LHCN-M2 (cell line): ENCODE measurements around the gene GABARAPL1.

GRCh38 chr12:7921001-7921647 is 14.9 kb downstream of the SLC2A3 start:
- RAMPAGE, long total RNA: no peak

DNA sequence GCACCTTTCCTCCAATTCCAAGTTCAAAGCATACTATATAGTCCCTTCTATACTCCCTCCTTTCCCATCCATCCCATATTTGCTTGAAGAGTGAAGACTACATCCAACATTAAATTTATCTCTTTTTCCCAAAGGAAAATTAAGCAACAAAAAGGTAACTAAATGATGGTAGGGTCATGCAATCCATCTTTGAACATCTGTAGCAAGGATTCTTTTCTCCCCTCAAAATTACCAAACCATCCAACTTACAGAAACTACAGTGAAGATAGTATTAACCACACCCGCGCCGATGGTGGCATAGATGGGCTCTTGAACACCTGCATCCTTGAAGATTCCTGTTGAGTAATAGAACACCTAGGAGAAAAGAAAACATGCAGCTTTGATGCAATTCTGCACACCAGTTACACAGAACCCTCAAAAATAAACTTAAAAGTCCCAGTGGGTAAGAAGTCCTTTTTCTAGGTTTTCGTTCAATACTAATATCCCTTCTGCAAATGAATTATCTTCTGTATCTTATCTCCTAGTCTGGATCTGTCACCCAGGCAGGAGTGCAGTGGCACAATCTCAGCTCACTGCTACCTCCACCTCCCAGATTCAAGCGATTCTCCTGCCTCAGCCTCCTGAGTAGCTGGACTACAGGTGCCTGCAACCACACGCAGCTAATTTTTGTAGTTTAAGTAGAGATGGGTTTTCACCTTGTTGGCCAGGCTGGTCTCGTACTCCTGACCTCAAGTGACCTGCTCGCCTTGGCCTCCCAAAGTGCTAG is 10.2 kb downstream of the SLC2A3 start:
- RAMPAGE, long total RNA: no peak

DNA sequence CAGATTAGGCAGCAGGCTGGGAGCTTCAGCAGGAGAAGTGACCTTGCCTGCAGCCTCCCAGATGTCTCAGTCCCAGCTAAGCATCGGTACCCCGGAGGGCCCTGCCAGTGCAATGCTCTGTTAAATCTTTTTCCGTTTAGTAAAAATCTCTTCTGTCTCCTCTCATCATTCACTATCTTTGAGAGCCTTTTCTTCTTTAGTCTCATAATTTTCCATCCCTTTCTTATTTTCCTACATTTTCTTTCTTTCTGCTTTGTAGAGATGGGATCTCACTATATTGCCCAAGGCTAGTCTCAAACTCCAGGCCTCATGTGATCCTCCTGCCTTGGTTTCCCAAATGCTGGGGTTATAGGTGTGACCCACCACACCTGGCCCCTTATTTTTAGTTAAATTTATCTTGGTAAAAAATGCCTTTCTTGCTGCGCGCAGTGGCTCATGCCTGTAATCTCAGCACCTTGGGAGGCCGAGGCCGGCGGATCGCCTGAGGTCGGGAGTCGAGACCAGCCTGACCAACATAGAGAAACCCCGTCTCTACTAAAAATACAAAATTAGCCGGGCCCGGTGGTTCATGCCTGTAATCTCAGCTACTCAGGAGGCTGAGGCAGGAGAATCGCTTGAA is 1.1 kb downstream of the SLC2A3 start:
- RAMPAGE, long total RNA: no peak

GRCh38 chr12:8033137-8034071 is 888 bp downstream of the FOXJ2 start:
- RAMPAGE, long total RNA: no peak

DNA sequence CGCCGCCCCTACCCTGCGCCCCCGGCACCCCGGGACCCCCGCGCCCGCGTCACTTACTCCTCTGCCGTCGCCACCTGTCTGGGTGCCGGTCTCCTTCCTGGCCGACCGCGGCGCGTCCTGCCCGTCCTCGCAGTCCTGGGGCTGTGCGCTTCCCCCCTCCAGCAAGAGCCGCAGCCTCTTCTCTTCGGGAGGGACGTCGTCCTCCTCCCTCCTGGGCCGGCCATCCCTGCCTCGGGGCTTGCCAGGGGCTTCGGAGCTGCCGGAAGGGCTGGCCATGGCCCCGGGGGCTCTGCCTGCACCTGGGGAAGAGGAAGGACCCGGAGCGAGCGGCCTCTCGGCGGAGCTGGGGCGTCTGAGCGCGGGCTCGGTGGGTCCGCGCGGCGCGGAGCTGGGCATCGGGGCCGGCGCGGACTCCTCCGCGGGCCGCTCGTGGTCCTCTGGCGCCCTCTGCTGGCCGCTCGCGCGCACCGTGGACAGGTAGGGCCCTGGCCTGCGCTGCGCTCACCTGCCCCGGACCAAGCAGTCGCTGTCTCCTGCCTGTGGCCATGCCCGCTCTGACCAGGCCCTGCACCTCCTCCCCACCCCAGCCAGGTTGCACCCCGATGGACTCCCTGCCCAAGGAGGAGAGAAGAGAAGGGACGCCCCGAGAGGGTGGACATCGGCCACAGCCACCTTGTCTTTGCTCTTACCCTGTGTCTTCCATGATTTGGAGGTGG is 65.4 kb upstream of the CLEC6A start:
- RAMPAGE, long total RNA: no peak

- RAMPAGE, long total RNA: no peak
Observed at GRCh38 chr12:8774195-8774891, 48.1 kb upstream of the A2ML1 start.

DNA sequence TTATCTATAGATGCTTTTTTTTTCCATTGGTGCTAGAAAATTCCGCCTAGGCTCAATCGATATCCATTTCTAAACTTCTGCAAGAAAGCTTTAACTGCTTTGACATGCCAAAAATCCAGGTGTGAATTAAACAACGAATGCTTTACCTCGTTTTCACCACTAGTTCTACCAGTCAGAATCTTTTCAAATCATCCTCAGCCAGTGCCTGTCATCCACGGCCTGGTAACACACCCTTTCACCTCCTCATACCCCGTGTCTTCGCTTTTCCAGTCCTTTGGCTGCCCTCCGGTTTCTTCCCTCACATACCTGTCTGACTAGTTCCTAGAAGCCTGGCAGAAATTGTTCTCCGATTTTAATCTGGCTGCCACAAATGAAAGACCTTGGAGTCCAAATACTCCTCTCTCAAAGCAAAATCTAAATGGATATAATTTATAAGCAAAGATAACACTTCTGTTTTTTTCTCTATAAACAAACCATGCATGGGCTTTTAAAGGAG is 1.4 kb upstream of the PHC1 start:
- RAMPAGE, long total RNA: no peak

- RAMPAGE, long total RNA: no peak
Observed at GRCh38 chr12:9065784-9065896, 50.1 kb downstream of the A2M start.

- RAMPAGE, long total RNA: no peak
Observed at GRCh38 chr12:9092537-9092736, 23.3 kb downstream of the A2M start.

DNA sequence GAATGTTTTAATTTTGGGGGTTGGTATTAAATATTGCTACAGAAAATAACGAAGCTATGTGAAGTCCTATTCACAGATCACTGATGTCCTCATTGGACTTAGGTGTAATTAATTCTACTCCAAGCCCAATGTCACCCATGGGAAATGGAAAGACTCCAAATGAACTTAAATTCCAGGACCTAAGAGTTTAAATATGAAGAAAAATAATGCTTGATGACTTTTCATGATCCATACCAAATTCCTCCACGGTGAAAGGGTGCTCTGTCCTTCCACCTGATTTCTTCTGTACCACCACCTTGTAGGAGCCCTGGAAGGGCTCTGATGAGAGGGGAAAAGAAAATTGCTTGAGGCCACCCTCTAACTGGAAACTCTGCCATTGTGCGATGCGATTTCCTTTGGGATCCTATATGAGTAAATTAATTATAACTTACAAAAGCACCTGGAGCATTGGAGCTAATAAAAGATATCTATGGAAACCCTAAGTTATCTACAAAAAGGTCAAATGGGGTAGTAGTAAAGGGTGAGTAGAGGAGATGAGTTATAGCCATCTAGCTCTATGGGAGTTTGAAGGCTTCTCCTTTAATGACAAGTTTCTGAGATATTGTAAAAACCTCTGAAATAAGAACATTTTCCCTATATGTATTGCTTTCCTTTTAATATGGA is 6.0 kb downstream of the A2M start:
- RAMPAGE, long total RNA: no peak

- RAMPAGE, long total RNA: no peak
Observed at GRCh38 chr12:9207869-9208086, 417 bp downstream of the PZP start.

GRCh38 chr12:9647787-9648780 is 21.4 kb upstream of the CLEC2D start:
- RAMPAGE, long total RNA: no peak

- RAMPAGE, long total RNA: no peak
Observed at GRCh38 chr12:9662108-9662933, 7.2 kb upstream of the CLEC2D start.

DNA sequence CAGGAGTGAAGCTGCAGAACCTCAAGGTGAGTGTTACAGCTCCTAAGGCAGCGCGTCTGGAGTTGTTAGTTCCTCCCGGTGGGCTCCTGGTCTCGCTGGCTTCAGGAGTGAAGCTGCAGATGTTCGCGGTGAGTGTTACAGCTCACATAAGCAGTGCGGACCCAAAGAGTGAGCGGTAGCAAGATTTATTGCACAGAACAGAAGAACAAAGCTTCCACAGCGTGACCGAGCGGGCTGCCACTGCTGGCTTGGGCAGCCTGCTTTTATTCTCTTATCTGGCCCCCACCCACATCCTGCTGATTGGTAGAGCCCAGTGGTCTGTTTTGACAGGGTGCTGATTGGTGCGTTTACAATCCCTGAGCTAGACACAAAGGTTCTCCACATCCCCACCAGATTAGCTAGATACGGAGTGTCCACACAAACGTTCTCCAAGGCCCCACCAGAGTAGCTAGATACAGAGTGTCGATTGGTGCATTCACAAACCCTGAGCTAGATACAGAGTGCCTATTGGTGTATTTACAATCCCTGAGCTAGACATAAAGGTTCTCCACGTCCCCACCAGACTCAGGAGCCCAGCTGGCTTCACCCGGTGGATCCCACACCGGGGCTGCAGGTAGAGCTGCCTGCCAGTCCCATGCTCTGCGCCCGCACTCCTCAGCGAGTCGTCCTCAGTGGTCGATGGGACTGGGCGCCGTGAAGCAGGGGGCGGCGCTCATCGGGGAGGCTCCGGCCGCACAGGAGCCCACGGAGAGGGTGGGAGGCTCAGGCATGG is 21.6 kb downstream of the CD69 start:
- RAMPAGE, long total RNA: no peak

GRCh38 chr12:9756597-9757224 is 4.0 kb downstream of the CD69 start:
- RAMPAGE, long total RNA: no peak

DNA sequence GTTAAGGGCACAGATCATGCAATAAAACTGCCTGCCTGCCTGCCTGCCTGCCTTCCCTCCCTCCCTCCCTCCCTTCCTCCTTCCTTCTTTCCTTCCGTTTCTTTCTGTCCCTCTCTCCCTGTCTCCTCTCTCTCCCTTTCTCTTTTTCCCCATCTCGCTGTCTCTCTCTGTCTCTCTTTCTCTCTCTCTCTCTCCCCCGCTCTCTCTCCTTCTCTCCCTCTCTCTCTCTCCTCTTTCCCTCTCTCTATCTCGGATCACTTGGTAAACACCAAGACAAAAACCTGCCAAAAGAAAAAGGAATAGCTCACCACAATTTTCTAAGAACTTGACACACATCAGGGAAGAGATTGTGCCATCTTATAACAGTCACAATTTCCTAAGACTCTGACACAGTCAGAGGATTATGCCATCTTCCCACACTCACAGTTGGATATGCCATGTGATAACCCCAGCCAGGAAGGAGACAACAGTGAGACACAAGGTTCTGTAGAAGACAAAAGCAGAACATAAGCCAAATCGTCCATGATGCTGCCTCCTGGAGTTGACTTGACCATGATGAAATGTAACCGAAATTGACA is 2.9 kb upstream of the CLEC9A start:
- RAMPAGE, long total RNA: no peak

DNA sequence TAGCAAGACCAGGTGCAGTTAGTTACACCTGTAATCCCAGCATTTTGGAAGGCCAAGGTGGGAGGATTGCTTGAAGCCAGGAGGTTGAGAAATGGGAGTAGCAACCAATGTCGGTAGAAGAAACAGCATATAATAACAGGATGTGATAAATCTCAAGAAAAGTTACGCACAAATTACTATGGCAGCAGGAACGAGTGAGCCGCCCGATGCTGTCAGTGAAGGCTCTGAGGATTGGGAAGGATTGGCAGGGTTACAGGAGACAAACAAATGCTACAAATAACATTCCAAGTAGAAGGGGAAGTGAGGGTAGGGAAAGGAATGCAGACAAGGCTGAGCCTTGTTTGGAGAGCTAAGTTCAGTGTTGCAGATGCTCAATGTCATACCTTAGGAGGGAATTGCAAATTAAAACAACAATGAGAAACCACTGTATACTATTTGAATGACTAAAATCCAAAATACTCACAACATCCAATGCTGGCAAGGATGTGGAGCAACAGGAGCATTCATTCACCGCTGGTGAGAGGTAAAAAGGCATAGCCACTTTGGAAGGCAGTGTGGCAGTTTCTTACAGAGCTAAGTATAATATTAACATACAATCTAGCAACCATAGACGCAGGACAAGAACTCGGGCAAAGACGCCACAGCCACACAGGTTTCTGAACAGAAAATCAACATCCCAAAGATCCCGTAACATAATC is 1.3 kb downstream of the CLEC9A start:
- RAMPAGE, long total RNA: no peak

GRCh38 chr12:10167411-10168213 is 4.3 kb downstream of the OLR1 start:
- RAMPAGE, long total RNA: no peak

GRCh38 chr12:10212651-10213139 is at the start of gene GABARAPL1:
Gene GABARAPL1, plus strand, starts transcription at chr12:10212877.
- RAMPAGE, long total RNA: no peak

DNA sequence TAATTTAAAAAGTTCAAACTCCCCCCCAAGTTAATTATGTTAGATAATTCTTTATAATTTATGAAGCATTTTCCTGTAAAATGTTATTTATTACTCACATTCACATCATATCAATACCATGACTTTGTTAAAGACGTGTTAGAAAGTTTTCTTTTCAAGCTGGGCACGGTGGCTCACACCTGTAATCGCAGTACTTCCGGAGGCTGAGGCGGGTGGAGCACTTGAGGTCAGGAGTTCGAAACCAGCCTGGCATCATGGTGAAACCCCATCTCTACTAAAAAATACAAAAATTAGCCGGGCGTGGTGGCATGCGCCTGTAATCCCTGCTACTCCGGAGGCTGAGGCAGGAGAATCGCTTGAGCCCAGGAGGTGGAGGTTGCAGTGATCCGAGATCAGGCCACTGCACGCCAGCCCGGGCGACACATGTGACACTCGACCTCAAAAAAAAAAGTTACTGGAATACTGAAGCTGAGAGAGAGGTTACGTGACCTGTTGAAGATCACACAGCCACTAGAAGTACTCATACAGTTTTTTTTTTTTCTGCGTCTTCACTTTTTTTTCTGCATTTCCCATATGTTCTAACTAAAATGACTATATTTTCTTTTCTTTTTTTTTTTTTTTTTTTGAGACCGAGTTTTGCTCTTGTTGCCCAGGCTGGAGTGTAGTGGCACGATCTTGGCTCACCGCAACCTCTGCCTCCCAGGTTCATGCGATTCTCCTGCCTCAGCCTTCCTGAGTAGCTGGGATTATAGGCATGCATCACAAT is 3.4 kb downstream of the GABARAPL1 start:
- RAMPAGE, long total RNA: no peak